SJCRH30 (cell line): ENCODE measurements around a stretch of chr2.

GRCh38 chr2:189857061-189857479, 72.8 kb downstream of the PMS1 start:
- RAMPAGE, long total RNA = no peak

- RAMPAGE, long total RNA = no peak
These were observed 8.4 kb upstream of the INPP1 start for GRCh38 chr2:190334865-190335548.

DNA sequence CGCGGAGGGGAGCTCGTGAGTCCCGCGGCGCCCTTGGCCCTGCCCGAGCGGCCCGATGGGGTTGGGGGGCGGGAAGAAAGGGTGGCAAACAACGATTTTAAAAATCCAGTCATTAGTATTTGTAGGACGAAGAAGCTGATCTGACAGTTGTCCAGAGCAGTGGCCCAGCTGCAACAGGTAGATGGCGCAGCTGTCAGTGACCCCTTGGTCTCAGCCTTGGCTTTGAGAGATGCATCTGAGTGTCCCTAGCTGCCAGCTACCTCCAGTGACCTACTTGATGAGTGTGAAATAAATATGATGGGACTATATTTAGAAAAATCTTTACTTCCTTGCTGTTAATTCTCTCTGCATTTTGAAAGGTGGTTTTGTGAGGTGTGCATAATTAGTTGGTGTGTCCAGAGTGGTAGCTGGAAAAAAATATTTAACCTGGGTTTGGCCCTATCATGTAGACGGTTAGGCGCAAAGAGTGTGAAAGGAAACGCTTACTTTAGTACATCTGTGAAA, 867 bp downstream of the INPP1 start:
- RAMPAGE, long total RNA = no peak

- RAMPAGE, long total RNA = no peak
These were observed 9.0 kb downstream of the MFSD6 start for GRCh38 chr2:190417048-190417607.

- RAMPAGE, long total RNA = no peak
These were observed 28.2 kb downstream of the MFSD6 start for GRCh38 chr2:190435879-190437183.

GRCh38 chr2:190500791-190501505, 33.6 kb downstream of the NEMP2 start:
- RAMPAGE, long total RNA = no peak

DNA sequence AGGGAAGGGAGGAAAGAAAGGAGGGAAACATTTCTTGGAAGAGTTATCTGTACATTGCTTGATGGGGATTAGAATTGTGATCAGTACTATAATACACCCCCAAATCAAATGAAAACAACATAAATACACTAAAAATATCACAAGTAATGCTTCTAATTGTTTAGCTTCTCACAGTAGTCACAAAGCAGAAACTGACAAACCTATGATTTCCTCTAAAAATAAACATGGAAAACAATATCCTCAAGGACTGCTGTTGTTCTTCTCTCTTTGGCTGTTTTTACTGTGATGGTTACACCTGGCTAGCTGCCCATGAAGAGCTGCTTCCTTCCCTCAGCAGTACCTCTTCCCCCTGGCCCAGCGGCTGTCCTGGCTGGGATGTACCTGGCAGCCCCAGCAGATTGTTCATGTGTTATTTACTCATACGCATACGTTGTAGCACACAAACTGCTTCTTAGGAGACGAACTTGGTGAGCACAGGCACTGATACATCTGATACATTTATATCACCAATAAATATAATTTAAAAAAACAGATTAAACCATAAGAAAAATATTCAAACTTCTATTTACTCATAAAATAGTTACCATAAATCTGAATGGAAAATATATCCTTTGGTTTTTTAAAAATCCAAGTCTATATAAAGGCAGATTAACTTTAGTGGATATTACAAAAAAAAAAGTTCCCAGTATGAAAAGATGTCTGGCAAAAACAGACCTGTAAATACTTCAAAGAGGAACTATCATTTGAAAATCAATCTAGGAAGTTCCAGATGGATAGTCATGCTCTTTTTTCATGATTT, 27.3 kb downstream of the NEMP2 start:
- RAMPAGE, long total RNA = no peak

GRCh38 chr2:190537671-190538202, 3.2 kb upstream of the NEMP2 start:
- RAMPAGE, long total RNA = no peak

GRCh38 chr2:190551818-190552518, 17.4 kb upstream of the NEMP2 start:
- RAMPAGE, long total RNA = no peak

- RAMPAGE, long total RNA = no peak
These were observed 5.5 kb downstream of the NAB1 start for GRCh38 chr2:190654215-190655001.

DNA sequence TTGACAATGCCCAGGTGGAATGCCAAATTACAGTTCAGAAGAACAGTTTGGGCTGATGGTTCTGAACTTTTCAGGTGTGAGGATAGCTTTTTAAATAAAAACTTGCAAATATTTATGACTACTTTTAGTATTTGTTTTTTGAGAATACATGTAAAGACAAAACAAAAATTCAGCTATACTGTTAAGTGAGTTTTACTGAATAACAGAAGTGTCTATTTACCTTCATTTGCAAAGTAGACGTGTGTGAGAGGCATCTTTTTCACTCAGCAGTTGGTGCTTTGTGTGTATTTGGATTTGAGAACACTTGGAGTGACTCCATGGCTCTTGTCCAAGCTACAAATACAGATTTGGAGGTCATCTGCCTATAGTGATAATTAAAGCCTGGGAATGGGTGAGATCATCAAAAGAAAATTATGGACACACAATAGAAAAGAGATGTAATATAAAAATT, 6.1 kb downstream of the NAB1 start:
- RAMPAGE, long total RNA = no peak

- RAMPAGE, long total RNA = no peak
These were observed 111.5 kb downstream of the NAB1 start for GRCh38 chr2:190760415-190760777.

GRCh38 chr2:190845693-190846008, 35.0 kb upstream of the GLS start:
- RAMPAGE, long total RNA = no peak

DNA sequence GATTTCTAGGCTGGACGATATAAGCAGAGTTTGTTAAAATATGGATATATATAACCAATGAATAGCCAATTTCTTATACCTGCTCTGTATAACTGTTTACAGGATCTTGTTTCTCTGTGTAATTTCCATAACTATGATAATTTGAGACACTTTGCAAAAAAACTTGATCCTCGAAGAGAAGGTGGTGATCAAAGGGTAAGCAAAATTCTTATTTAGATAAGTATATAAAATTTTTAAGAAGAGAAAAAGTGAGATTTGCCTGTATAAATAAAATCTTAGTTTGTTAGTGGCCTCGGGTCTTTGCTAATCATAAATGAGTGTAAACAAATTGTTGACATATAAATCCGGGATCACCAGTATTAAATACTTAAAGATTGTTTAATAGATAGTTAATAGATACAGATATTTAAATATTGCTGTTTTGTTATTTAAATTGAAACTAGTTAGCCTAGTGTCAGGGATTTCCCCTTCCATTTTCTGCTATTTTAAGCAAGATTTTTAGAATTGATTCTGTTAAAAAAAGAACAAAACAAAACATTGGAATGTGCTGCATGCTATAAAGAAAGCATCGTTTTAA, 50.9 kb downstream of the GLS start:
- RAMPAGE, long total RNA = no peak

- RAMPAGE, long total RNA = no peak
These were observed 66.1 kb downstream of the STAT1 start for GRCh38 chr2:190947677-190948468.

GRCh38 chr2:190961881-190962809, 51.8 kb downstream of the STAT1 start:
- RAMPAGE, long total RNA = no peak

GRCh38 chr2:191012321-191013086, 1.5 kb downstream of the STAT1 start:
- RAMPAGE, long total RNA = no peak

DNA sequence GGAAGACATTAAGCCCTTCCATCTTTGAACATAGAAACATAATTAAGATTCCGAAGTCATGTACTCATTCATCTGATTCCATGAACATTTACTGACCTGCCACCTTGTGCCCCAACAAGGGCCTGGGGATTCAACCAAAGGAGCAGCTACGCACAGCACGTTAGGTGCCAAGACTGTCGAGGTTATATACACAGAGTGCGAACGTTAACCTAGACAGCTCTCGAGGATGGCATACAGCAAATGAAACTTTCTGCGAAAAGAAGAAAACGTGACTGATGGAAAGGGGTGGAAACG, 595 bp downstream of the STAT1 start:
- RAMPAGE, long total RNA = no peak

DNA sequence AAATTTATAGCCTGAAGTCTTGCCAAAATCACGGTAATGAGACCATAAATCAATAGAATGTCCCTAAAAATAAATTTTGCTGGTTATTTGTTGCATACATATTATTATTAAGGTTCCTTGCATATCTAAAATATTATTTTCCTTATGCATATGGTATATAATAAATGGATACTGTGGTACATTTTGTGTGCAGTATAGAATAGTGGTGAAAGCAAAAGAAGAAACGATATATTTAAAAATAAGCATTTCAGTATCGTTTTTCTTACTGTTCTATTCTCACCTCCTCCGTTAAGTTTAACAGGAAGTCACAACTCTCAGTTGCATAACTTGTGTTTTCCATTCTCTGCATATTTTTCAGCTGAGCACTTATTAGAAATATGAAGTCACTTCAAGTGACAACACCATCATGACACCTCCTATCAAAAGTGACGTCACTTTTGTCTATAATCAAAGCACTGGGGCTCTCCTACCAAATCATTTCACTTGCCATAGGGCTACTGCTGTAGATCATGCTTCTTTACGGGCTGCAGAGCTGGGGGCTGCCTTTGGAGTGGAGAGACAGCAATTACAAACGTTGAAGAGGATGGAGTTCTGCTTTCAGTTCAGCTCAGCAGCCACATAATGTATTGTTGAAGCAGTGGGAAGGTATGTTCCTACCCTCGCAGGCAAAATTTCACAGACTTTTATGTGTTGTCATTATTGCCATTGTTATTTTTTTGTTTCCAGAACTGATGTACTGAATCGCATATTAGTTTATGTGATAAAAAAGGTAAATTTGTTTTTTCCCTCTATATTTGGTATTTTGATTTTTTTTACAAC, 36.4 kb downstream of the STAT4 start:
- RAMPAGE, long total RNA = no peak

DNA sequence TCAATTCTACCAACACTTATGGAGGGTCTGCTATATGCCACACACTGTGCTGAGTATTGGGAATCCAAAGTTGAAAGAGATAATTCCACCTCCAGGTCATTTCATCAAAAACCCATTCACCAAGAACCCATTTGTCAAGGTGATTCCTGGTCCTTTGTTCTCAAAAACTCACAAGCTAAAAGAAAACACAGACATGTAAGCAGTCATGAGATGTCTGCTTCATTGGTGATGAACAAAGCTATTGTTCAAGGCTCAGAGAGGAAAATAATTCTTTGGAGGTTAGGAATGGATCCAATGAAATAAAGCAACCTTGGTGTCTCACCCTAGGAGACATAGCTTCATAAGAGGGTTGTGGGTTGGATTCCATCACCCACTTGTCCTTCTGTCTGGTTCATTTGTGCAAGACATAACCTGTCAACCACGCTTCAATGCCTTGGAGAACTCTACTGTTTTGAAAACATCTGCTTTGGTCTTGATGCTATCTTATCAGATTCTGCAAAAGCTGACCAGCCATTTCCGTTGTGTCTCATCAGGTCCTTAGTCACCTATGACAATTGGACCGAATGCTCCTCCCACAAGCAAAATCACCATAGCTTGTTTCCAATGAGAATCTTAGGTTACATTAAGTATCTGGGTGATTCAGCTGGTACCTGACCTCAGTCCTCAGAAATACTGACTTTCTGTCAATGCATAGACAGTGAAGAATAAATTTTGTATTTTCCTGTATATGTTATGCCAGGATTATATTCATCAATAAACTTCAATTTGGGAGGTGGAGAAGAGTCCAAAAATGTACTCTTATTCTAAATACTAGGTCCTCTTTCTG, 35.5 kb downstream of the STAT4 start:
- RAMPAGE, long total RNA = no peak